Left ventricle myocardium (tissue), 1 donor: ENCODE measurements around a stretch of chr5.

GRCh38 chr5:150339247-150339769 is 18.2 kb upstream of the TCOF1 start:
- PRO-cap, result no peak

- PRO-cap, result no peak
Observed at GRCh38 chr5:150383641-150383940, 26.1 kb downstream of the TCOF1 start.

DNA sequence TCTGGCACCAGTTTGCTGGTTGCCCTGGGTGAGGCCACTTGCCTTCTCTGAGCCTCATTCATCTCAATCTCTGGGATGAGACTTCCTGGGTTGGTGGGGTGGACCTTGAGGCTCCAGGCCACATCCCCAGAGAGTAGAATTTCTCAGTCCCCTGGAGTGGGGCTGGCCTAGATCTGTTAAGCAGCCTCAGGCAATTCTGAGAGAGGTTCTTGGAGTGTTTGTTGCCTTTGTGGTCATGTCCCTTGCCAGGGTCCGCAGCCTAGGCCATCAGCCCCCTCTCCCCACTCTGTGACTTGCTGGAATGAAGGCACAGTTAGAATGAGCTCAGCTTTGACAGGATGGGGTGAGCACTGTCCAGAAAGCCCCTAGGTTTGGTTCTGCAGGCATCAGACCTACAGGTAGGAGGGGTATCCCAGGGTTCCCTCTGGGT is 27.3 kb downstream of the CD74 start:
- PRO-cap, result no peak

DNA sequence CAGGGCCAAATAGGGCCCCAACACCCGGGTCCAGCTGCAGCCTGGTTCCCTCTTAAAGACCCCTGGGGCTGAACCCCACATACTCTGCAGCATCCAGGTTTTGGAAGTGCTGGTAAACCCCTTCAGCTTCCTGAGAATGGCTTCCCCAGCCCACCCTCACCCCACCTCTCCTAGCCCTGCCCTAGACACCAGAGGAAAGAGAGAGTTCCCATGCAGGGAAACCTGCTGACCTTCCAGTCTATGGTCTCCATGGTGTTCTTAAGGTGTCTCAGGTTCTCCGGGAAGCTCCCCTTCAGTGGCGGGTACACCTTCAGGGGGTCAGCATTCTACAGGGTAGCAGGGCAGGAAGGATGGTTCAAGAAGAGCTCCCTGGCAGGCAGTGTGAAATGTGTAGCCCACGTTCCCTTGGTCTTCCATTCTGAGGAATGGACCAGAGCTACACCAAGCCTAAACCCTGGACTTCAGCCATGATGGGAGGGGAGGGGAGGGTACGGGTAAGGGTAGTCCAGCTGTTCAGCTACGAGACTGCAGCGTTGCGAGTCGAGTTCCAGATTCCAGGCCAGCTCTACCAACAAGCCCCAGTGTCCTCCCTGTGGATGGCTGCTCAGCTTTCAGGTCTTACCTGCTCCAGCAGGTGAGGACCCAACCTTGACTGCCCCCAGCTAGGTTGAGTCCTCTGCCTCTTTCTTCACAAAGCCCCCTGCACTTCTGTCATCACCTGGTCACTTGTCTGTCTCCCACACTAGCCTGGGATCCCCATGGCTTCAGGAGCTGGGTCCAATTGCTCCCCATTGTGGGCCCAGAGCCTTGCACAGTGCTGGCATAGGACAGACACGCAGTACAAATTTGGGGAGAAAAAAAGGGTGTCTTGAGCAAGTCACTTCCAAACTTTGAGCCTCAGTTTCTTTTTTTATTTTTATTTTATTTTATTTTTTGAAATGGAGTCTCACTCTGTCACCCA is 7.6 kb downstream of the CD74 start:
- PRO-cap, result no peak

DNA sequence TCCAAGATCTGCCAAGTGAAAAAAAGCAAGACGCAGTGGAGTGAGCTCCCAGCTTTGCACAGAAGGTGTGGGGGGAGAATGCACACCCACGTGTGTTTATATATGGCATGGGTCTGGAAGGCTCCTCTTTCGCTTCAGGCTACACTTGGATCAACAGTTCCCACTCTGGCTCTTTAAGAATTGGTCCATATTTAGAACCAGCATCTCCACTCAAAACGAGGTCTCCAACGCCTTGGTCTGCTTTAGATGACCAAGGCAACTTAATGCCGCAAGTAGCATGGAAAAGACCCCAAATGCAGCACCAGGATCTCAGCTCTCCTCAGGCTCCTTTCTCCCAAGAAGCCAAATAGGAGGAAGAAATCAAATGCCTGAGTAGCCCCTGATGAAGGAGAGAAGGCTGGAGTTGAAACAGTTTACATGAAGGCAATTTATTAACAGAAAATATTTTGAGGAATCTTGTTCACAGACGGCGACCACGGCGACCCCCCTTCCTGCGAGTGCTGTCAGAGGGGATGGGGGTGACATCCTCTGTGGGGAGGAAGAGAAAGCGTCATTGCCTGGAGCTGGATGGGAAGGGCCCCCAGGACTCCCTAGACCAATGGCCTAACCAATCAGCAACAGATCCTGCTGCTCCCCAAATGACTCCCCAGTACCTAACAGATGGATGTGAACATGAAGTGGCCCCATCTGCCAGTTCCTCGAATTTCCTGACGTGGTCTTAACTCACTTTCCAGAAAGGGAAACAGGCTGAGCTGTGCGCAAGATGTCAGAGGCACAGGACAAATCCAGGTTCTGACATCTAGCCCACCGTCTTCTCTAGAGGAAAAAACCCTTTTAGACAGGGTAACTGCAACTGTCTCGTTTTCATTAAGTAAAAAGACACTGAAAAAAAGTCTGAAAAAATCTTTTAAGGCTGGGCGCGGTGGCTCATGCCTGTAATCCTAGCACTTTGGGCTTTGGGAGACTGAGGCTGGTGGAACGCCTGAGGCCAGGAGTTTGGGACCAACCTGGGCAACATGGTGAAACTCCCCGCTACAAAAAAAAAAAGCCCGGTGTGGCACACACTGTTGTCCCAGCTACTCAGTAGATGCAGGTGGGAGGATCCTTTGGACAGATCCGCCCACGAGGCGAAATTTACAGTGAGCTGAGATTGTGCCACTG is 5.3 kb downstream of the RPS14 start:
- PRO-cap, result no peak

- PRO-cap, result no peak
Observed at GRCh38 chr5:150446267-150447193, 3.0 kb downstream of the RPS14 start.

DNA sequence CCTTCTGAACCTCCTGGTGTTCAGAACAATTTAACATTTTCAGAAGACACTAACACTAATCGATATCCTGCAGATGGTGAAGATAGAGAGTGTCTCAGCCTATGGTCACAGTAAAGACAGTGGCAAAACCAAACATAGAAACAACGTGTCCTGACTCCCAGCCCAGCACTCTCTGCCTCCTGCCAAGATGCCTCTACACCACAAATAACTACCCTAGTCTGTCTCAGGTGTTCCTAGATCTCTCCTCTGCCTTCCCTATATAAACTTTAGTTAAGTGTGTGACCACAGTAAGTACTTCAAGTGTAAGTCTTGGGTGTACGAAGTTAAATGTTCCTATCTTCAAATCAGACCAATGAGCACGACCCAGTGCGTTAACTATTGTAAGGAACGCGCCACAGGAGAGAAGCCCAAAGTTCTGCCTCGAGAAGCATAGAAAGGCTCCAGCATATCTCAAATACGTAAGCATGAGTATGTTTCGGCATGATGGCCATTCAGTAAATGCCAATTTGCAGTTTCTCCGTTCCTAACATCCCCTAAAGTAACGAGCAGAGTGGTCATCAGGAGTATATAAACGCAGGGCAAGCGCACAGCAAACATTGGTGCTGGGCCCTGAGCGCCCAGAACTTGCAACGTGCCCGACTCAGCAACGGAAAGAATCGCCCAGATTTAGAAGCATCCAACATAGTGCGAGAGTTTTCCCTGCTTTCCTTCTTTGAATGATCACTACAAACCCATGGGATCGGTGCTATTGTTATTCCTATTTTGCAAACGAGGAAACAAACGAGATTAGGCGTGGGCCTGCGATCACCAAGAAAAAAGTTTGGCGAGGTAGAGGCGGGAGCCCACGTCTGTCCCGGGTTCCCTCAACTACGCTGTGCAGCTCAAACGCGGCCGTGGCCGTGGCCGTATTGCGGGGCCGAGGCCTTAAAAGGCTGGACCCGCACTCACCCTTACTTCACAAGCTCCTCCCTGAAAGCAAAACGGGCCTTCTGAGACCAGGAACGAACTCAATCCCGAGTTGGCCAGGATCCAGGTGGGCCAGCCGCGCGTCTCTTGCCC is 672 bp downstream of the RPS14 start:
- PRO-cap, result no peak

GRCh38 chr5:150486035-150487037 is 21.6 kb upstream of the NDST1 start:
- PRO-cap, result bidirectional peak, plus-strand start at chr5:150486224, minus-strand start at chr5:150486185; bidirectional peak, plus-strand start at chr5:150486741, minus-strand start at chr5:150486679; unidirectional peak, minus-strand start at chr5:150486965

DNA sequence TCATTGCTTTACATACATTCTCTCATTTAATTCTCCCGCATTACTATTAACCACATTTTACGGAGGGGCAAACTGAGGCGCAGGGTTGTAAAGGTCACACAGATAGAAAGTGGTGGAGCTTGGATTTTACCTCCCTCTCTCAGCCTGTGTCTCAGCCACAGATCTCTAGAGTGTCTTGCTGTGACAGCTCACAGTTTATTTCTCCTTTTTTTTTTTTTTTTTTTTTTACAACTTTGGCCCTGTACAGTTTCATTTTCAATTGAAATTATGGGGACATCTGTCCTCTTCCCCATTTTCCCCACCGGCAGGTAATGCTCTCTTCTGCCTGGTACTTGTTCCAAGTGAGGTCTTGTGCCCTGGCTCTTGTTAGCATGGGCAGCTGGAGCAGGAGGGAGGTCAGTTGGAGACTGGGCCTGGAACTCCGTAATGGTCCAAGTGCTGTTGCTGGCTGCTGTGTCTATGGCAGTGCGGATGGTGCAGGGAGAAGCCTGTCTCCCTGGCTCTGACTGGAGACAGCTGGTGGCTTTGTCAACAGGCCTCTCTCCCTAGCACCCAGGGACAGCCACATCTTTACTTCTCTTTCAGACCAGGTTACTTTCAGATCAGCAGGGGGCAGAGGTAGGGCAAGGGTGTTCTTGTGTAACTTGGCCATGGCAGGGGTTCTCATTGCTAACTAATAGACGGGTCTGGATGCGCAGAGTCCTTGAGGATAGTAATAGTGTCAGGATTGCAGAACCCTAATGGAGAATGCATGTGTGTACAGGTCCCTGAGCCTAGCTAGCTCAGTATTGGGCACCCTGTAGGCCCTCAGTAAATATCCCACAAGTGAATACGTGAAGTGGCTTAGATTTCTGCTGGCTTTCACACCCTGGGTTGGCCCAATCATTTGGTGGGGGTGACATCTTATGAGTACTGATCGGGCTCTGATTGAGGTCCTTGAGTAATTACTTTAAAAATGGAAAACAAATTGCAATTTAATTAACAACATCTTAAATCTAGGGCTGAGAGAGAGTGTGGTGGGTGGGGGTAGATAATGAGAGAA is 20.3 kb upstream of the NDST1 start:
- PRO-cap, result no peak

GRCh38 chr5:150488363-150489450 is 19.2 kb upstream of the NDST1 start:
- PRO-cap, result no peak

DNA sequence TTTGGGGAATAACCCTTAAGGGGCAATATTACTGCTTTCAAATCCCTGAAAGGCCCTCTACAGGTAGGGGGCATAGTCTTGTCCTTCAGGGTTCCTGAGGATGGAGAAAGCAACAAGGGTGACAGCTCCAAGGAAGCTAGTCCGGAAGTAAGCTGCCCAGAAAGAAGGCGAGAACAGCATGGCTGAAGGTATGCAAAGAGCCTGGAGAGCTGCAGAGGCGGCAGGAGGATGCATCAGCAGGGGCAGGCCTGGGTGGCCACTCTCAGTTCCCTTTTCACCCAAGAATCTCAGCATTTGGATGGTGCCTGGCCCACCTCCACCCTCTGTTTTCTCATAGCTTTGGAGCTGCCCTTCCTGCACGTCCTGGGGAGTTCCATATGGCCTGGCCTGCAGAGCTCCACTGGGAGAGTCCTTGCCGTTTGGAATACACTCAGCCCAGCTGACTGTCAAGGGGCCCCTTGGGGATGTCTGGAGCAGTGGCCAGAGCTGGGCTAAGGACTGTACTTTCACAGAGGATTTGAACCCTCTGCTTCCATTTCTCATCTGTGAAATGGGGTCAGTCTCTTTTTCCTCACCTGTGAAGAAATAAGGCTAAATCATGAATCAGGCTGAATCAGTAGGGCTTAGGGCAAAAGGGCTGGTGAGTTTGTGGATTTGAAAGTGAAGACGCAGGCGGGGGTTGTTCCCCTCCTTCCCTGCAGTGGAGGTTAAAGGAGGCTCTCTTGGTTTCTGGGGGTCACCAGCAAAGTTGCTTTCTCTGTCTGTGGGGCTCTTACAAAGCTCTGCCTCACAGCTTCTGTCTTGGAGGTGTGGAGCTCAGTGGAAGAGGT is 17.9 kb upstream of the NDST1 start:
- PRO-cap, result no peak

- PRO-cap, result no peak
Observed at GRCh38 chr5:150504862-150505258, 3.1 kb upstream of the NDST1 start.

DNA sequence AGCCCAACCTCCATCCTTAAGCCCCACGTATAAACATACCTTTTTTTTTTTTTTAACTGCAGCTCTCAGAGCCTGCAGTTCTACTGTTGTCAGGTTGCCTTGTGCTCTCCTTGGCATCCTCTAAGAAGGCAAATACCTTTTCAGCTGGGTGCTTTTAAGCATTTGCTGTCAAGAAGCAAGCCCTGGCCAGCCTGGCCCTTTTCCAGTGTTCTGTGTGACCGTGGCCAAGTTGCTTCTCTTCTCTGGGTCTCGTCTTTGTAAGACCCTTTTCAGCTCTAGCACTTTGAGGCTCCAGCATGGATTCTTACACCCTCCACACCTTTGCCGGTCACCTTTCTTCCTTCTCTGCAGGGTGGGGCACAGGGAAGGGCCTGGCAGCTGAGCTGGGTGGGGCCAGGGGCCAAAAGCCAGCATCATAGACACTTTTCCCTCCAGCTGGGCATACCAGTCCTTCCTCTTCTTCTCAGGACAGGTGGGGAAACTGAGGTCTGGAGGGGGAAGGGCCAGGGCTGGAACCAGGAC is 643 bp upstream of the NDST1 start:
- PRO-cap, result no peak

GRCh38 chr5:150514739-150515319 is 6.9 kb downstream of the NDST1 start:
- PRO-cap, result no peak

GRCh38 chr5:150526414-150526987 is 18.6 kb downstream of the NDST1 start:
- PRO-cap, result no peak

GRCh38 chr5:150544686-150545512 is 37.0 kb downstream of the NDST1 start:
- PRO-cap, result no peak

- PRO-cap, result no peak
Observed at GRCh38 chr5:150547971-150548584, 40.1 kb downstream of the NDST1 start.

- PRO-cap, result unidirectional peak, plus-strand start at chr5:150601080
Observed at GRCh38 chr5:150600508-150601462, 39.7 kb upstream of the SYNPO start.

- PRO-cap, result bidirectional peak, plus-strand start at chr5:150619597, minus-strand start at chr5:150619500
Observed at GRCh38 chr5:150619323-150620201, 20.9 kb upstream of the SYNPO start.

DNA sequence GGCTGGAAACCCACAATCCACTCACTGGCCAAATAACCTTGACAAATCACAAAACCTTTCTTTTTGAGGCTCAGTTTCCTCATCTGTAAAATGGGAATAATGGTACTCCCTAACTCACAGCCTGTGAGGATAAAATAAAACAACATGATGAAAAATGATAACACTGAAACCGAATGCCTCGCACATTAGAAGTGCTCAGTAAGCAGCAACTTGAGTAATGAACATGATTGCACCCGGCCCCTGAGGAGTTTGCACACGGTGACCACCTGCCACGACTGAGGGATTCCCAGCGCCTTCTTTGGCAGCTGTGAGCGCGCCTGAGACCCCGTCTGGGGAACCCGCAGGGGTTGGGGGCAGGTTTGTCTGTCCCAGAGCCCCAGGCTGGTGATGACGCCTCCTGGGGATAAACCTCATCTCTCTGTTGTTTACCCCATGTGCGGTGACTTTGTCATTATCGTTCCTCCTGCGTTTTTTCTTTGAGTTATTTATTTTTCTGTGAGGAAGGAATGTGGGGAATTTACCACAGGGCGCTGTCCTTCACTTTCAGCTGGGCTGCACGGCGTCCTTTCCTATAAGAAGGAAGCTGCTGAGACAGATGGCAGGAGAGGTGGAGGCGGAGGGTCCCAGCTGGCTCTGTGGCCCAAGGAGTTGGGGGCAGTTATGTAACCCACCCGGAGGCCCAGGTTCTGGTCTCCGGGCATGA is 3.1 kb upstream of the SYNPO start:
- PRO-cap, result no peak